ENCODE data around the gene MNX1.

- RRBS, 2 experiments = no CpG with 5 or more reads among the region's 7 CpGs
These were observed 31.6 kb upstream of the RNF32 start for GRCh38 chr7:156608791-156609552.

DNA sequence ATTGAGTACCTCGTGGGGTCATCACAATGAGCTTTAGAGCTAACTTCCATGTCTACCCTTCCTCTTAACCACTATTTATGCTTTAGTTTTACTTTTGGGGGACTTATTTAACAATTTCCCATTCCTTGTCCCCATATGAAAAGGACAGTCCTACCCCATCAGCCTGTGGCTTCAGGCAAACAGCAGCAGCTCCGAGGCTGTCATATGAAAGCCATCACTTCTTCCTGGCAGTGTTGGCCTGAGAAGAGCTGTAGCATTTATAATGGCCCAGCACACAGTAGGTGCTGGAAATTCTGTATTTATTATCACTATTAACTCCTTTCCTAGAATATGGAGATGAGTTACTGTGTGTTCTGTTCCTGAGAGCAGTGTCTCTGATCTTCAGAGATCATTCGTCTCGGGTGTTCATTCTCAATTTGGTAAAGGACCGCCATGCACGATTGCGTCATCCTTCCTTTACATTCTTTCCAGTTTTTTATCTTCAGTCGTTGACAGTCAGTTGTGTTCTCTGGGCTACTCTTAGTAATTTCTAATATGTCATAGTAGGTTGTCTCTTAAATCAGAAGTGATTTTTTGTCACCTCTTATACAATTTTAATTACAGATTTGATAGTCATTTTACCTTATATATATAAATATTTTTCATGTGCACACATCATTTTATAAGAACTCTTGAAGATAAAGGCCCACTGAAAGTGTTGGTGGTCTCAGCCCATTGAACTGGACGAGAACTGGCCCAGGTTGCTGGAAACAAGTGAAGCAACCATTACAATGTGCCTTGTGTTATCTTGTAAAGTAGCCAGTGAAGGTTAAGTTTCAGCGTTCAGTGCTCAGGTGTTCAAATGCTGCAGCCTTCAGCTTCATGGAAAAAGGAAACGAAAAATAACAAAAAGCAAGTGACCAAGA lies 18.7 kb downstream of the RNF32 start:
- RRBS, 2 experiments = no CpG with 5 or more reads among the region's 11 CpGs

GRCh38 chr7:156659901-156660884 lies 19.6 kb downstream of the RNF32 start:
- RRBS, 2 experiments = no CpG with 5 or more reads among the region's 18 CpGs

- RRBS, 2 experiments = 2 to 5% methylated on average over 29 of the region's 87 CpGs
These were observed 691 bp downstream of the NOM1 start for GRCh38 chr7:156949842-156950963.

DNA sequence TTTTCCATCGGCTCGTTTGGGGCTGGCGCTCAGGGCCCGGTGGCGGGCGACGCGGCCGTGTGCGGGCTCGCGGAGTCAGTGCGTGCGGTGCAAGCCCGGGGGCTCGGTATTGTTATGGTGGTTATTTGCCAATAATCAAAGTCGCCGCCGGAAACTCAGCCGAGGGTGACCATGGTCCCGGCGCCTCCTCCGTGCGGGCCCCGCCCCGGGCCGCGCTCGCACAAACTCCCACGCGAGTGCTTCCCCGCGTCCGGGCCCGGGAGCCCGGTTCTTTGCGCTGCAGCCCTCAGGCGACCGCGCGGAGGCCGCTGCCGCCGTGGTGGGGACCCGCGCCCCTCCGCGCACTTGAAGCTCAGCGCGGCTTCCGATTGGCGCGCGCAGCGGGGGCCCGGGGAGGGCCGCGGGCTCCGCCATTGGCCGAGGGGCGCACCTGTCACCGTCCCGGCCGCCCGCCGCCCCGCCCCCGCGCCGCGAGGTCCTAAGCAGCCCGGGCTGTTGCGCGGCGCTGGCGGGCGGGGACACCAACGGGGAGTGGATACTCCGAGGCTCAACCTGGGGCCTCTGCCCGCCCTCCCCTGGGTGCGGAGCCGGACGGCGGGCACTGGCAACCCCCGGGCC lies at the start of gene MNX1:
Gene MNX1 (minus strand): TSS at position 321 of the 618 bp plus-strand sequence.
- RRBS, 2 experiments = under 1 to 4% methylated on average over 47 to 60 of the region's 85 CpGs

- RRBS, 2 experiments = no CpG with 5 or more reads among the region's 4 CpGs
These were observed 55.6 kb downstream of the UBE3C start for GRCh38 chr7:157194146-157194931.

DNA sequence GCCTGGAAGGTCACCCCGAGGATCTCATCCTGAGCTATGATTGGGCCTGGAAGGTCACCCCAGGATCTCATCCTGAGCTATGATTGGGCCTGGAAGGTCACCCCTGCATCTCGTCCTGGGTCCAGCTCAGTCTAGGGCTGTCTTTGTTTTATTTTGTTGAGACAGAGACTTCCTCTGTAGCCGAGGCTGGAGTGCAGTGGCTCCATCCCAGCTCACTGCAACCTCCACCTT lies 16.9 kb upstream of the DNAJB6 start:
- RRBS, 2 experiments = no CpG with 5 or more reads among the region's 3 CpGs

DNA sequence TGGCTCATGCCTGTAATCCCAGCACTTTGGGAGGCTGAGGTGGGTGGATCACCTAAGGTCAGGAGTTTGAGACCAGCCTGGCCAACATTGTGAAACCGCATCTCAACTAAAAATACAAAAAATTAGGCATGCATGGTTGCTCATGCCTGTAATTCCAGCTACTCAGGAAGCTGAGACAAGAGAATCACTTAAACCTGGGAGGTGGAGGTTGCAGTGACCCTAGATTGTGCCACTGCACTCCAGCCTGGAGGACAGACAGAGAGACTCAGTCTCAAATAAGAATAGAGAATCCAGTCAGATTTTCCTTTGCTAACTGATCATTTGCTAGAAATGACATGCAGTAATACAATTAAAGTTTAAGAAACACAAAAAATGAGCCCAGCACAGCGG lies 2.5 kb upstream of the DNAJB6 start:
- RRBS, 2 experiments = no CpG with 5 or more reads among the region's 2 CpGs

GRCh38 chr7:157354625-157355167 lies 17.9 kb downstream of the DNAJB6 start:
- RRBS, 2 experiments = no CpG with 5 or more reads among the region's 8 CpGs

GRCh38 chr7:157374507-157375006 lies 37.8 kb downstream of the DNAJB6 start:
- RRBS, 2 experiments = no CpG with 5 or more reads among the region's 9 CpGs

GRCh38 chr7:157384678-157385529 lies 48.1 kb downstream of the DNAJB6 start:
- RRBS, 2 experiments = no CpG with 5 or more reads among the region's 12 CpGs

DNA sequence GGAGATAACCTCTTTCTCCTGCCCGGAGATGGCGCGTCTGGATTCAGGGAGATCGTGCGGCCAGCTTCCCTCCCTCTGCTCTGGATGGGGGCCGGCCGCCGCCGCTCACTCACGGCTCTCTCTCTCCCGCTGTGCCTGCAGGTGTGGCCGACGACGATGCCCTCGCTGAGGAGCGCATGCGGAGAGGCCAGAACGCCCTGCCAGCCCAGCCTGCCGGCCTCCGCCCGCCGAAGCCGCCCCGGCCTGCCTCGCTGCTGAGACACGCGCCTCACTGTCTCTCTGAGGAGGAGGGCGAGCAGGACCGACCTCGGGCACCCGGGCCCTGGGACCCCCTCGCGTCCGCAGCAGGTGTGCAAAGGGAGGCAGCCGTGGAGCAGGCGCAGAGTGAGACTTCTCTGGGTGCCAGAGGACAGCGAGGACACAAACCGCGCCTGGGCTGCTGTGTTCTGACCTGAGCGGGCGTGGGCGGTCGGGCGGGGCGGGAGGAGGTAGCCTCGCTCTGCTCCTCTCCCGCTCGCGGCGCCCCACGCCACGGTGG lies 72.9 kb downstream of the DNAJB6 start:
- RRBS, 2 experiments = 84 to 89% methylated on average over 14 of the region's 52 CpGs

DNA sequence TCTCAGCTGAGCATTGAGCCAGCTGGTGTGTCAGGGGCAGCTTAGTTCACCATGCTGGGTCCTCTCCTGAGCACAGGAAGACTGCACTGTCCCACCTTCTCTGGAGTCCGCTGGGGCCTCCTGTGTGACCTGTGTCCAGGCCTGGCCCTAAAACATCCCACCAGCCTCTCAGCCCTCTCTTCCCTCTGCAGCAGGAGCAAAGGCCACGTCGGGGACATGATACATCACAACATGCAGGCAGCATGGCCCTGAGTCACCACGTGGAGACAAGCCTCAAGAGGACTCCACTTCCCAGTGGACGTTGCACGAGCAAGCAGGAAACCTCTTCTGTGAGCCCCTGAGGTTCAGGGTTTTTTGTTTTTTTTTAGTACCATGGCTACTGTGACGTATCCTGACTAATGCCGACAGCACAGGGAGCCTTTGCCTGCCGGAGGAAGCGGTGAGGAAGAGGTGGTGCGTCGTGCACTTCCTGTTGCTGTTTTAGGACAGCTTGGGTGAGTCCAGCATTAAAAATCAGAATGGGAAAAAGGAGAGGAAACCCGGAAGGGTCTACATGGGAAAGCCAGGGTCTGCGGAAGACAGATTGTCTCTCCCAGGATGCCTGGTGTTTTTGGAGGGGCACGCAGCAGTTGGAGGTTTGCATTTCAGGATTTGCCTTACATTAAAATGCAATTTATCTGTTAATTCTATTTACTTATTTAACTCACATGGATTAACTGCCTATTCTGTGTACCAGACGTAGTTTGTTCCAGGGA lies 166.0 kb downstream of the DNAJB6 start:
- RRBS, 2 experiments = 53% methylated on average over 4 of the region's 16 CpGs; no CpG with 5 or more reads in 1 of the 2 experiments

DNA sequence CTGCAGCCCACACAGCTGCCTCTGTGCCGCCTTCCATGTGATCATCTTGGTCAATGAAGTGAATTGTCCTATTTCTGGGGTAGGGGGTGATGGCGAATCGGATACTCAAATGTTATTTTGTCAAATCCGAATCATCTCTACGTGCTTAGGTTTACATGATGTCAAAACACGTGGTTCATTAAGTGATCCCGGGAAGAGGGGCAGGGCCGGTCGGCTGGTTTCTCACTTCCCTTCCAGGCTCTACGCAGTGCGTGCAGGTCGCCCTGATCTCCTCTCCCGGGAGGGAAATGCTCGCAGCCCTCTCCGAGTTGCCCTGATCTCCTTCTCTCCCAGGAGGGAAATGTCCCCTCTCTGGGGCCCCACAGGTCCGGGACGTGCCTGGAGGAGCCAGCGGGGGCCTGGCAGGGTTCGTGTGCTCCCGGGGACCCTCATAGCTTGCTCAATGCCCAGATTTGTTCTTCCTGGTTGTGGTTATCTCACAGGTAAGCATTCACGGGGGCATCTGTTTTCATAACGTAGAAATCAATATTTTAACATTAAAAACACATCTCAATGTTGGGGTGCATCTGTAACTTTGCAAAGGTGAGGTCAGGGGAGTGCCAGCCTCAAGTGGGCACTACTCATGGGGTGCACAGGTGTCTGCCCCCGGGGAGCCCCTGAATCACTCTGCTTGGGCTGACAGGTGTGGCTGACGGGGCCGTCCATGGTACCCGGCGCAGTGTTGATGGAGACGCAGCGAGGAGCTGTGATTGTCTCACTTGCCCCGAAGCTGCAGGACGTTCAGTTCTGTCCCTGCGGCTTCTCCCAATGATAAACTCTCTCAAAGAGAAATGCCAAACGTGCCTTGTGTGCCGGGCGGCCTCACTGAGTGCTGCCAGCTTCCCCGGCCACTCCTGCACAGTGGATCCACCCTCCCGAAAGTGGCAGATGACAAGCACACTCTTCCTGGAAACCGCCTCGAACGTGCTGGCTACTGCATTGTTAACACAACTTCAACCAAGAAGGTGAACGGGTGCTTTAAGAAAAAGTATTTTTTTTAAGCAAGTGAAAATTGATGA lies 203.0 kb downstream of the DNAJB6 start:
- RRBS, 2 experiments = 42 to 55% methylated on average over 17 of the region's 41 CpGs

DNA sequence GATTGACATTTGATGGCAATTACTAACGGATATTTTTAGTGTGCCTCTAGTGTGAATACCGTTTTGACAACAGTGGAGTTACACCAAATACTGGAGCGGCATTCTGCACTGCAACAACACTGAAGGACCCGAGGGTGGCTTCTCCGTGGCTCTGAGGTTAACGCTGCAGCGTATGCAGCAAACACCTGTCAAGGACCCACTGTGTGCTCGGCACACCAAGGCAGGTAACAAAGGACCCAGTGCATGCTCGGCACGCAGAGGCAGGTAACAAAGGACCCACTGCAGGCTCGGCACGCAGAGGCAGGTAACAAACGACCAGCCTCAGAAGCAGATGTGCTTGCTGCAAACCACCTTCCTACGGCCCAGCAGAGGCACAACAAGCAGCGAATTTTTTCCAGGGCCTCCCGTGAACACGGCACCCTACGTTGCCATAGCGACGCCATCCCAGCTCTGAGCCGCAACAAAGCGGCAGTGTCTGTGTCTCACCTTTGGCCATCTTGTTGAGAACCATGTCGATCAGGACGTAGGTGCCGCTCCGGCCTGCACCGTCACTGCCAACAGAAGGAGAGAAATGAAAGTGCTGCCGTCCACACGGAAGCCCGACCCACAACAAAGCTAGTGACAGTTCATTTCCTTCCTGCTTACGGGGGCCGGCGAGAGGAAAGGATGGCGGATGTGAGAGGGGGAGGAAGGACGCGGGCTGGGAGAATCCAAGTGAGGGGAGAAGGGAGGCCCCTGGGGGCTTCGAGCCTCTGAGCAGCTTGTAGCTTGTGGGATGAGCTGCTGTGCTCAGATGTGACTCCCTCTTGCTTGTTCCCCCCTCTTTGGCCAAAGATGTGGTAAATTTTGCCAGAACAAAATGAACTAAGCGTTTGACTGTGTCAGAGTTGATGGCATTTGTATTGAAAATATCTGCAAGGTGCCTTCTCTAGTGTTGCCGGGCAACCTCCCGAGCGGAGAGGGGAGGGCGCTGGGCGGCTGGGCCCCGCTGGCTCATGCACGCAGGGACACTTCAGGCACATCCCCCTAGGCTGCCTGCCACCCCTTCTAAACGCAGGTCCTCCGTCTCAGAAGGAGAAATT lies 232.0 kb downstream of the DNAJB6 start:
- RRBS, 2 experiments = 96% methylated on average over 2 of the region's 47 CpGs; no CpG with 5 or more reads in 1 of the 2 experiments

DNA sequence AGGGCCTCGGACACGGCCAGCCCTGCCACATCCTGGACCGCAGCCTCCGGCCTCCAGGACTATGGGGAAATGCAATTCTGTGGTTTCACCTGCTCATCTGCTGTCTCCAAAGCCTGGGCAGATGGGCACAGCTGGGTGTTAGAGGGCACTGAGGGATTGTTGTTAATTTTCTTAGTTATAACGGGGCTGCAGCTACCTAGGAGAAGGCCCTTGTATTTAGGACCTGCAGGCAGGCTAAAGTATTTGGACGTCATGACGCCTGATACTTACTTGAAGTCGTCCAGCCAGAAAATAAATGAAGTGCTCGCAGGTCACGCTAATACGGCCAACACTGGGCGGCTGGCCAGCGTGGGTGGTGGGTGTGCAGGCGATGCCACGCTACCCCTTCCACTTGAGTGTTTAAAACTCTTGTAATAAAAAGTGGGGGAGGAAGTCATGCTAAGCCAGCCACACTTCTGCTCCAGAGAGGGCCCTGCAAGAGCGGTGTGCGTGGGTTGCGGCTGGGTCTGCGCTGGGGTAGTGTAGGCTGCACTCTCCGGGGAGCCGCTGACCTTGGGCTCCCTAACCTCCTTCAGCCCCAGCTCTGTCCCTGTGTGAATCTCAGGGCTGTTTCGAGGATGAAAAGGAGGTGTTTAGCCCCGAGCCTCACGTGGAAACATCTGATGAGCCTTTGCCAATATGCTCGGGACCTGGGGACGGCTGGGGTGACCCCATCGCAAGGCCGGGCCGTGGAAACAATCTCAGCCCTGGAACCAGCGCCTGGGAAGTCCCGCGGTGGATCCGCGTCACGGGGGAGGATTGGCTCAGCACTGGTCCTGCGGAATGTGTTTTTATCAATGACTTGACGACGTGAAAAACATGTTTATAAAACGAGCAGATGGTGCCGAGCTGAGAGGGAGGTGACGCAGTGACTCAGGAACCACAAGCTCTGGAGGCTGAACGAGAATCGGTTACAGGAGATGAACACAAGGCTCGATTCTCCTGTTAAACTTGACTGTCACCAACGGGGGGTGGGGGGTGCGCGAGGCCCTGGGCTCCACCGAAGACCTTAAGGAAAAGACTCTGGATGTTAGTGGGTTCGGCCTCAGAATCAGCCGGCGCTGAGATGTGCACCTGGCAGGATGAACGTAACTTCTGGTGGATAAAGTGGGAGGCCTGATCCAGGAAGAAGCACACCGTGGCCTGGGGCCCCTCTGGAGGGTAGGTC lies 278.4 kb downstream of the DNAJB6 start:
- RRBS, 2 experiments = no CpG with 5 or more reads among the region's 53 CpGs

GRCh38 chr7:158011888-158012387 lies 575.7 kb downstream of the PTPRN2 start:
- RRBS, 2 experiments = no CpG with 5 or more reads among the region's 12 CpGs

GRCh38 chr7:158070112-158071101 lies 517.2 kb downstream of the PTPRN2 start:
- RRBS, 2 experiments = no CpG with 5 or more reads among the region's 27 CpGs

GRCh38 chr7:158407613-158408208 lies 179.9 kb downstream of the PTPRN2 start:
- RRBS, 2 experiments = no CpG with 5 or more reads among the region's 15 CpGs

DNA sequence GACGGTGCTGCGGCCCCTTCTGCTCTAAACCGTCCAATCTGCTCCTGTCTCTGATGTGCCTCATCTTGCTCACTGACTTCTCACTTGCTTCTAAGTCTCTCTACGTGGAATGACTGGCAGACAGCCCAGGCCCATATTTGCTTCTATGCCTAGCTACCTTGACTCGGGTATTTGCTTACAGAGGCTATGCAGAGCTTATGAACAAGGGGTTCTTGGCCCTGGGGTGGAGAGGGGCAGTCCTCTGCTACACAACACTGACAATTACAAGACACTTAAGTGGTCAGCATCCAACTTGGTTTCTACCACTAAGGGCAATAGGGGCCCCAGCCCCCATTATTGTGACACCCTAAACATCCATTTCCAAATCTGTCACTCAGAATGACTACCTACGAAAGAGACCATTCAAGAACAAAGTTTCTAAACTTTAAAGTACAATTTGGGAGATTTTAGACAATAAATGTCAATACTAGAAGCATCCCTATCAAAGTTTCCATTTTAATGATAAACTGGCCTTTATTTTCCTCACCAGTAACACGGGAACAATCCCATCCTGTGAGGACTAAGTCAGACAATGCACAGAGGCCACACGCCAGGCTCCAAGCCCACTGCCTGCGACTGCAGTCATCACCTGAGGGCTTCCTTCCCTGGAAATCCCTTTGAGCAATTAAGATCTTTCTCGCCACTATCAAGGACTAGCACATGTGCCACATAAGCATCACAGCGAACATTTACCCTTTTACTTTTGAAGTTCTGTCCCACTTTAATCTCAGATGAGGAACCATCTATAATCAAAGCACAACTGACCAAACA lies 49.4 kb downstream of the ESYT2 start:
- RRBS, 2 experiments = no CpG with 5 or more reads among the region's 11 CpGs

All from Panc1 (cell line).